SK-N-SH (cell line): Measurements from ENCODE around the genes NPW, ECI1, ABCA3 and NTN3.

DNA sequence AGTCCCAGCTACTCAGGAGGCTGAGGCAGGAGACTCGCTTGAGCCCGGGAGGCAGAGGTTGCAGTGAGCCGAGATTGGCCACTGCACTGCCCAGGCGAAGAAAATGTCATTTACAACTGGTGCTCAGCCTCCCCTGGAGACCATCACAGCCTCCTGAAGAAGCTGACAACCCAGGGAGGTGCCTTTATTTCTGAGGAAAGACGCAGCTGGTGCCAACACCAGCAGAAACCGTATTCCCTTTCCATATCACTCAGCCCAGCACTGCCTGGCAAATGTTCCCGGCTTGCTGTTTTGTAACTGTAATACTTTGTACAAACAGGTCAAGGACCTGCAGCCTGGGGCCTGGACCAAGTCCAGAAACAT lies 1.4 kb downstream of the HAGH start:
- RRBS, result no CpG with 5 or more reads among the region's 7 CpGs
CAGE:
- cytosol, long polyA plus RNA, result no peak
- long polyA plus RNA, result no peak
- nucleus, long polyA plus RNA, result no peak

- RRBS, result no CpG with 5 or more reads among the region's 11 CpGs
CAGE:
- cytosol, long polyA plus RNA, result no peak
- long polyA plus RNA, result no peak
- nucleus, long polyA plus RNA, result no peak
Measured at GRCh38 chr16:1839443-1840050, 12.5 kb downstream of the FAHD1 start.

DNA sequence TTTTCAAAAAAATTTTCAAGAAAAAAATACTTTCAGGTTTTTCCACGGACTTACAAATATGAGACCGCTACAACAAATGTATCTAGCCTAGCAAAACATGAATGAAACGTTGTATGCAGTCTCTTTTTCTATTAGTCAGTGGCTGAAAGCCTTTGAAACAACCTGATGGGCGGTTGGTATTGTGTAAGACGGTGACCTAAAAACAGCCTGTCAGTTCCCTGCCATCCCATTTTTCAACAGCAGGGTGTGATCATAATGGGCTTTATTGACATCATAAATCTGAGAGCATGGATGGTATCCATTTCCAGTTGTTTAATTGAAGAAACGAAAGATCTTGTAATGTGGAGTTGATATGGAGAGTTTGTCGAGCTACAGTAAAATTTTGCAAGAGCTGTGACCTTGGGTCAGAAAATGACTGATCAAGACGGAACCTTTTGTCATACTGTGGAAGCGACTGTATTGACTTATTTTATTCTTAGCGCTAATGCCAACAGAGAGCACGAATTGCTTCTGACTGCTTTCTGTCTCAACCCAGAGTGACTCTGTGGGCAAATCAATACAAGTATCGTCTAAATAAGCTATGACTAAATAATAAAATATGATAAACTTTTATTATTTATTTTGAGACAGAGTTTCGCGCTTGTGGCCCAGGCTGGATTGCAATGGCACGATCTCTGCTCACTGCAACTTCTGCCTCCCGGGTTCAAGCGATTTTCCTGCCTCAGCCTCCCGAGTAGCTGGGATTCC lies 12.3 kb upstream of the MEIOB start:
- RRBS, result no CpG with 5 or more reads among the region's 18 CpGs
CAGE:
- cytosol, long polyA plus RNA, result no peak
- long polyA plus RNA, result no peak
- nucleus, long polyA plus RNA, result no peak

DNA sequence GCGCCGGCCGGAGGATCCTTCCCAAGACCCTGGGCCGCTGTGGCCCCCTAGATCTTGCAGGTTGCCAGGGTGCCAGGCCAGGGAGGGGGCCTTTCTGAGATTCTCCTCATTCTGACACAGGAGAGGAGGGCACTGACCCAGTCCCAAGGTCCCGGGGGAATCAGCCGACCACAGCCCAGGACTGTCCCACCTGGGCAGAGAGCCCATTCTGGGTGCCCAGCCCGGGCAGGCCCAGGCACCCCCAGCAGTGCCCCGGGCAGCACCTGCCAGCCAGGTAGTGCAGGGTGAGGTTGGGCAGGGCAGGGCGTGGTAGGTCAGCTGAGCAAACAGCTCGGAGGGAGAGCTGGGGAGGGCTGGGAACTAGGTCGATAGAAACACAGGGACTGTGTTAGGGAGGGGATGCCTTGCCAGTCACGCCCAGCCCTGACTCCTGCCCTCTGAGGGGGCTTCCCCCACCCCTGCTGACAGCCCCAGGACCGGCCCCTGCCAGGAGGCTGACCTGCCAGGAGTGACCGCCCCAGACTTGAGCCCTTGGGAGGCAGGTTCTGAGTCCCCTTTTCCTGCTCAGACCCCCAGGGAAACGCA lies 4.9 kb downstream of the HS3ST6 start:
- RRBS, result 83% methylated on average over 5 of the region's 15 CpGs
CAGE:
- cytosol, long polyA plus RNA, result no peak
- long polyA plus RNA, result no peak
- nucleus, long polyA plus RNA, result no peak

DNA sequence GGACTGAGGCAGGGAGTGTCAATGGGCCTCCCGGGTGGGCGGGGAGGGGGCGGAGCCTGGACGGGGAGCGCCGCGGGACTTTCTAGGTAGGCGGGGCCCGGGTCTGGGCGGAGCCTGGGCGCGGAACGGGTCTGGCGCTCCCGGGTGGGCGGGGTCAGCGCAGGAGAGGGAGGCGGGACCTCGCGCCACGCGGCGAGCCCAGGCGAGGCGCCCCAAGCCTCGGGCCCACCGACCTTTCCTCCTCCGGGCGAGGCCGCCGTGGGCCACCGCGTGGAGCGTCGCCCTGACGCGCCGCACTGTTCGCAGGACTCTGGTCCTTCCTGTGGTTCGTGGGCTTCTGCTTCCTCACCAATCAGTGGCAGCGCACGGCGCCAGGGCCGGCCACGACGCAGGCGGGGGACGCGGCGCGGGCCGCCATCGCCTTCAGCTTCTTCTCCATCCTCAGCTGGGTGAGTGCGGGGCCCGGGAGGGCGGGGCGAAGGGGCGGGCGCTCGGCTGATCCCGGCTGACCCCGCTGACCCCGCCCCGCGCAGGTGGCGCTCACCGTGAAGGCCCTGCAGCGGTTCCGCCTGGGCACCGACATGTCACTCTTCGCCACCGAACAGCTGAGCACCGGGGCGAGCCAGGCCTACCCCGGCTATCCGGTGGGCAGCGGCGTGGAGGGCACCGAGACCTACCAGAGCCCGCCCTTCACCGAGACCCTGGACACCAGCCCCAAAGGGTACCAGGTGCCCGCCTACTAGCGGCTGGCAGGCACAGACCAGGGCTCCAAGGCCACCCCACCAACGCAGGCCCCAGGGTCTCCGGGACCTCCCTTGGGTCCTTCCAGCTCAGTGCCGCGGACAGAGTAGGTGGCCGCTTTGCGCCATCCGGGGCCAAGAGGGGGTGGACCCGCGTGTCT lies 2.8 kb downstream of the SYNGR3 start:
- RRBS, result 81% methylated on average over 38 of the region's 92 CpGs
CAGE:
- cytosol, long polyA plus RNA, result no peak
- long polyA plus RNA, result no peak
- nucleus, long polyA plus RNA, result no peak

GRCh38 chr16:1996824-1997811 lies 7.3 kb downstream of the SYNGR3 start:
- RRBS, result no CpG with 5 or more reads among the region's 10 CpGs
CAGE:
- cytosol, long polyA plus RNA, result no peak
- long polyA plus RNA, result no peak
- nucleus, long polyA plus RNA, result no peak

- RRBS, result 20% methylated on average over 35 of the region's 95 CpGs
CAGE:
- cytosol, long polyA plus RNA, result start-site peak on the plus strand at chr16:2019743-2019790, 27 and 54 reads in 2 replicates
- long polyA plus RNA, result no peak
- nucleus, long polyA plus RNA, result no peak
Measured at GRCh38 chr16:2019398-2020435, at the start of gene NPW. Gene NPW, plus strand, starts transcription at chr16:2019785.

GRCh38 chr16:2037364-2038430 lies 9.9 kb downstream of the NTHL1 start:
- RRBS, result no CpG with 5 or more reads among the region's 41 CpGs
CAGE:
- cytosol, long polyA plus RNA, result start-site peak on the minus strand at chr16:2038341-2038404, 11 and 25 reads in 2 replicates
- long polyA plus RNA, result no peak
- nucleus, long polyA plus RNA, result no peak

DNA sequence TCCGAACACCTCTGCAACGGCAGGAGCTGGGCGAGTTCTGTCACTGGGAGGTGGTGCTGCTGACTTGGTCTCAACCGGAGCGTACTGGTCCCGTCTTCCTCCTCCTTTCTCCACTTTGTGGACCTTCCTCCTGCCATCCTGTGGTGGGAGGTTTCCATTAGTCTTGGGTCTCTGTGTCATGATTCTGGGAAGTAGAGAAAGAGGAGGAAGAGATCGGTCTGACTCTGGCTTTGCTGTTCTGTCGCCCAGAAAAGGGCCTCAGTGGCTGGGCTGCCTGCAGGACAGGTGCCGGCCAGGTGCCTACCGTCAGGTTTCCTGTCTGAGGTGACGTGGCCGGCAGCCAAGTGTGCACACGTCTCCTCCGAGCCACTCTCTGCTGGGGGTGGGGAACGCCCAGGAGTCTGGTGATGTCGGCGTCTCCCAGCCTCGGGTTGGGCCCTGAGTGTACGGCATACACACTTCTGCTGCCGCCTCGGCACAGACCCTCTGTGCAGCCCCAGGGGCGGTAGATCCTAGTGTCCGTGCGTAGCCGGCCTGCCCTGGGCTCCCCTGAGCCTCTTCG lies 7.0 kb downstream of the TSC2 start:
- RRBS, result 95% methylated on average over 2 of the region's 26 CpGs
CAGE:
- cytosol, long polyA plus RNA, result no peak
- long polyA plus RNA, result no peak
- nucleus, long polyA plus RNA, result no peak

GRCh38 chr16:2091294-2091928 lies 43.6 kb downstream of the TSC2 start:
- RRBS, result 92% methylated on average over 28 of the region's 69 CpGs
CAGE:
- cytosol, long polyA plus RNA, result no peak
- long polyA plus RNA, result no peak
- nucleus, long polyA plus RNA, result no peak

- RRBS, result 46% methylated on average over 7 of the region's 18 CpGs
CAGE:
- cytosol, long polyA plus RNA, result no peak
- long polyA plus RNA, result no peak
- nucleus, long polyA plus RNA, result no peak
Measured at GRCh38 chr16:2147895-2148347, 504 bp upstream of the RAB26 start.

DNA sequence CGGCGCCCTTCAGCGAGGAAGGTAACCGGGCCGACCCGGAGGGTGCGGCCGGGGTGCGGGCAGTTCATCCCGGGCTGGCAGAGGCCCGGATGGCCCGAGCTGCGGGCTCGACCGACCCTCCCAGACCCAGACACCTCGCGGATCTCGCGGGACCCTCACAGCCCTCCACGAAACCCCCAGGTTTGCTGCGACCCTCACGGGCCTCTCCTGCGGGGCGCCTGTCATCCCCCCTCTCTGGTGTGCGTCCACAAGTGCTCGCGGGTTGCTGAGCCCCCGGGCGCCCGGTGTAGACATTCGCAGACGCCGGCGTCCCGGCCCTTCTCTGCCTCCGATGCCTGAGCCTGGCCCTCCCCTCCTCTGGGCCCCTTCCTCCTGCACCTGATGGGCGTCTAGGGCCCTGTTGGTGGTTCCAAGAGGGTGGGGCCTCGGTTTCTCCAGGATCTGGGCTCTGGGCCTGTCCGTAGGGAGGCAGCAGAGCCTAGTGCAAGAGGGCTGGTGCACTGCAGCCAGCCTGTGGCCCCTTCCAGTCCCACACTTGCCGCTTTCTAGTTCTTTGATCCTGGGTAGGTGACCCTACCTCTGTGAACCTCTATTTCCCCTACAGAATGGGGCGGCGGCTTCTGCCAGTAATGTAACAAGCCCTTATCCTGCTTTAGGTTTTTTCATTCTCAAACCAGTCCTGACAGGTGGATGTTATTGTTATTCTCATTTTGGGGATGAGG lies 520 bp downstream of the E4F1 start:
- RRBS, result 7% methylated on average over 1 of the region's 42 CpGs
CAGE:
- cytosol, long polyA plus RNA, result no peak
- long polyA plus RNA, result no peak
- nucleus, long polyA plus RNA, result no peak

DNA sequence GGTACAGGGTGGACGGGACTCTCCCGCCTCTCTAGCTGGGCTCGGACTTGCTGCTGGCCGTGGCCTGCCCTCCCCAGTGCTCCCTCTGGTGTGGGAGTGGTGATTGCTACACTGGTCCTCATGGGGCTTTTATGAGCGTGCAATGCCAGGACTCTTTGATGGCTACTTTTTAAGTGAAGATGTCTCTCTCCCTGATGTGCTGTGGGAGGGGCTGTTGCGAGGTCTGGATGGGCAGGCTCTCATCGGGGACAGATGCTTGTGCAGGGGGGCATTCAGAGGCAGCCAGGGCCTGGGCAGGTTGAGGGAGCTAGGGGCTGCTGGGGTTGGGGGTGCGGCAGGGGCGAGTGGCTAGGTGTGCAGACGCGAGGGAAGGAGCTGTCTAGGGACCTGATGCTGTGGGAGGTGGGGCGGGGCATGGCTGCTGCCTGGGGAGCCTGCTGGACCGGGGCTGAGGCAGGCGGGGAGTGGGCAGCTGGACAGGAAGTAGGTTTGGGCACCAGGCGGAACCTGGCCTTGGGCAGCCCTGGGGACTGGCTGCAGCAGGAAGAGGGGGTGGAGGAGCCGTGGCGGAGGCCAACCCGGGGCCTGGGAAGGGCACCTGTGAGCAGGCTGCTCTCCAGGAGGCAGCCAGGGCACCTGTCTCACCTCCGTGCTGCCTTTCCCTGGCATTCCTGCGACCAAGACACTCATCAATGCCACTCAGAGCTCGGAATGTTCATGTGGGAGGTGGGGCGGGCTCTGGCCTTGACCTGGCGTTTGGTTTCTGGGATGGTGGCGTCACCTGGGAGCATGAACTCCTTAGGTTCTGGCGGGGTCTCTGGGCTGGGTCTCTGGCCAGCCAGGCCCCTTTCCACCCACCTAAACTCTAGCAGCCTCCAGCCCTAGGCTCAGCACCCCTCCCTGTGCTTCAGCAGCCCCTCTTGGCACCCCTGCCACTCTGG lies 5.9 kb upstream of the DNASE1L2 start:
- RRBS, result no CpG with 5 or more reads among the region's 25 CpGs
CAGE:
- cytosol, long polyA plus RNA, result no peak
- long polyA plus RNA, result no peak
- nucleus, long polyA plus RNA, result no peak

DNA sequence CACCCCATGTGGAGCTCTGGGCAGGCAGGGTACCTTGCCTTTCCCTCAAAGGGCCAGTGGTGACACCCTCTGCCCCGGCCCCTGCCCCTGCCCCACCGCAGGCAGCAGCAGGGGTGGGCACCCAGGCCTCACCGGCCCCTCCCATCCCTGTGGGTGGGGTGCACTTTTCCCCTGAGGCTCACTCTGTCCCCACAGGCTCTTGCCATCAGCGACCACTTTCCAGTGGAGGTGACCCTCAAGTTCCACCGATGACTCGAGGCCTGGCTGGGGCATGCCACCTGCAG lies 1.9 kb downstream of the DNASE1L2 start:
- RRBS, result 90% methylated on average over 3 of the region's 6 CpGs
CAGE:
- cytosol, long polyA plus RNA, result no peak
- long polyA plus RNA, result no peak
- nucleus, long polyA plus RNA, result no peak

DNA sequence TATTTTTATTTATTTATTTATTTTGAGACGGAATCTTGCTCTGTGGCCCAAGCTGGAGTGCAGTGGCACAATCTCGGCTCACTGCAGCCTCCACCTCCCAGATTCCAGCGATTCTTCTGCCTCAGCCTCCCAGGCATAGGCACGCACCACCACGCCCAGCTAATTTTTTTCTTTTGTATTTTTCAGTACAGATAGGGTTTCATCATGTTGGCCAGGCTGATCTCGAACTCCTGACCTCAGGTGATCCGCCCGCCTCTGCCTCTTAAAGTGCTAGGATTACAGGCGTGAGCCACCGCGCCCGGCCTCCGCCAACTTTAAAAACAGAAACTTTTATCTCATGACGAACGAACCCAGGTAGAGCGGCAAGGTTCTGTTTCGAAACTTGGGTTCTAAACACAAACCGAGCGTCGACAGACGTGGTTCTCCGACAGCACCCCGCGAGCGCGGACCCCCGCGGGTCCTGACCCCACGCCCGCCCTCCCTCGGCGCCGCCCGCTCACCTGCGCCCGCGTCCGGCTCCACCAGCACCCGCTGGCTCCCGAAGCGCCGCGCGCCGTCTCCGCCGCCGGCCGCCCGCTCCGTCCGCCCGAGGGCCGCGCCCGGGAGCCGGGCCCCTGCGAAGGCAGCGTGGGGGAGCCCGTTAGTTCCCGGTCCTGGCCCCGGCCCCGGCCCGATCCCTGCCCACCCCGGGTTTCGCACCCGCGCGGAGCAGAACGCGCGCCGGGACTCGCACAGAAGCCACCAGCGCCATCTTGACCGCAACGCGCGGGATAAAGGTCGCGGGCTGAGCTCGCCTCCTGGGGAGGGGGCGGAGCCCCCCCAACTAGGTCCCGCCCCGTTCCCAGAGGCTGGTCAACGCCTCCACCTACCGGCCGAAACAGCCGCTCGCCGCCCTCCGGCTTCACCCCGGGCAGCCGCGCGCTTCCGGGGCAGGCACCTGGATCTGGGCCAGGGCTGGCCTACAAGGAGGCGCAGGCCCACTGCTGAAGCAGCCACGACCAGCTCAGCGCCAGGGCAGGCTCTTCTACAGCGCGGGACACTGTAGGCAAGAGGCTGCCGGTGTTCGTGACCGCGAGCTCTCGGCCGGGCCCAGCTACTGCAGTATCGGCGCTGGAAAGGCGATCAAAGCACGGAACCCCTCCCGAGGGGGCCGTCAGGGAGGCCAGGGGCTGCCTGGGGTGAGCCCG lies at the start of gene ECI1:
ECI1 (minus strand) TSS at position 772 of the 1,187 bp plus-strand sequence.
- RRBS, result 3% methylated on average over 21 of the region's 115 CpGs
CAGE:
- cytosol, long polyA plus RNA, result no peak
- long polyA plus RNA, result no peak
- nucleus, long polyA plus RNA, result no peak

- RRBS, result no CpG with 5 or more reads among the region's 18 CpGs
CAGE:
- cytosol, long polyA plus RNA, result no peak
- long polyA plus RNA, result no peak
- nucleus, long polyA plus RNA, result no peak
Measured at GRCh38 chr16:2331360-2332112, 9.0 kb downstream of the ABCA3 start.

- RRBS, result no CpG with 5 or more reads among the region's 8 CpGs
CAGE:
- cytosol, long polyA plus RNA, result no peak
- long polyA plus RNA, result no peak
- nucleus, long polyA plus RNA, result no peak
Measured at GRCh38 chr16:2337908-2338323, 2.6 kb downstream of the ABCA3 start.

DNA sequence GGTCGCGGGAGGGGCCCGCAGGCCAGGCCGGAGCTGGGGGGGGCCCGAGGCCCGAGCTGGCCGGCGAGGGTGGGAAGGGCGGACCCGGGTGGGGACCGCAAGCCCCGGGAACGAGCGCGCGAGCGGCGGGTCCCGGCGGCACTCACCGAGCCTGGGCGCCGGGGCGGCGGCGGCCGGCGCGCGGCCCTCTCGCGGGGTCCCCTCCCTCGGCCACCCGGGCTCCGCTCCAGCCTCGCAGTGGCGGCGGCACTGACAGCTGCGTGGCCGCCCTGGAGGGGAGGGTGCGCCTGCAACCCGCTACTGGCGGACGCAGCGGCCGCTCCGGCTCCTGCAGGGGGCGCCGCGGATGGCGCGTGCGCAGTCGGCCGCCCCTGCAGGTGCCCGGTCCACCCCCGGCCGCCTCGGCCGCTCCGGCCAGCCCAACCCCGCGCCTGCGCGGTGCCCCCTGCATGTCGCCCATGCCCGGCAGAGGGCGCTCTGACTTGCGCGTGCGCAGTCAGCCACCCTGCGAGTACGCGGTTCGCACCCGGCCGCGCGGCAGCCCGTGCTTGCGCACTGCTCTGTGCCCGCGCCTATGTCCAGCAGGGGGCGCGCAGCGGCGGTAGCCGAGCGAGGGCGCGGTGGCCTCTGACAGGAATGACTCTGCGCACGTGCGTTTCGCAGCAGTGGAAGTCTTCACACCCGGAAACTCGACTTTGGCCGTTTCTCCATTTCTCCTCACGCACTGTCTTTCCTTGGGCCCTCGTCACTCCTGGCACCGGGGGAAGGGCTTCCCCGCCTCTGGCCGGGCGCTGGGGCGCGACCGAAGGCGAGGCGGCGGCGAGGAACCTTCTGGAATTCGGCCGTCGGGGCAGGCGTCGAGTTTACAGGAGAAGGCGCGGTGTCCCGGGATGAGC lies at the start of gene ABCA3:
ABCA3 (minus strand) TSS at position 302 of the 896 bp plus-strand sequence.
- RRBS, result 14% methylated on average over 65 of the region's 119 CpGs
CAGE:
- cytosol, long polyA plus RNA, result no peak
- long polyA plus RNA, result no peak
- nucleus, long polyA plus RNA, result no peak

- RRBS, result no CpG with 5 or more reads among the region's 20 CpGs
CAGE:
- cytosol, long polyA plus RNA, result no peak
- long polyA plus RNA, result no peak
- nucleus, long polyA plus RNA, result no peak
Measured at GRCh38 chr16:2468846-2469985, 1.9 kb upstream of the NTN3 start.

DNA sequence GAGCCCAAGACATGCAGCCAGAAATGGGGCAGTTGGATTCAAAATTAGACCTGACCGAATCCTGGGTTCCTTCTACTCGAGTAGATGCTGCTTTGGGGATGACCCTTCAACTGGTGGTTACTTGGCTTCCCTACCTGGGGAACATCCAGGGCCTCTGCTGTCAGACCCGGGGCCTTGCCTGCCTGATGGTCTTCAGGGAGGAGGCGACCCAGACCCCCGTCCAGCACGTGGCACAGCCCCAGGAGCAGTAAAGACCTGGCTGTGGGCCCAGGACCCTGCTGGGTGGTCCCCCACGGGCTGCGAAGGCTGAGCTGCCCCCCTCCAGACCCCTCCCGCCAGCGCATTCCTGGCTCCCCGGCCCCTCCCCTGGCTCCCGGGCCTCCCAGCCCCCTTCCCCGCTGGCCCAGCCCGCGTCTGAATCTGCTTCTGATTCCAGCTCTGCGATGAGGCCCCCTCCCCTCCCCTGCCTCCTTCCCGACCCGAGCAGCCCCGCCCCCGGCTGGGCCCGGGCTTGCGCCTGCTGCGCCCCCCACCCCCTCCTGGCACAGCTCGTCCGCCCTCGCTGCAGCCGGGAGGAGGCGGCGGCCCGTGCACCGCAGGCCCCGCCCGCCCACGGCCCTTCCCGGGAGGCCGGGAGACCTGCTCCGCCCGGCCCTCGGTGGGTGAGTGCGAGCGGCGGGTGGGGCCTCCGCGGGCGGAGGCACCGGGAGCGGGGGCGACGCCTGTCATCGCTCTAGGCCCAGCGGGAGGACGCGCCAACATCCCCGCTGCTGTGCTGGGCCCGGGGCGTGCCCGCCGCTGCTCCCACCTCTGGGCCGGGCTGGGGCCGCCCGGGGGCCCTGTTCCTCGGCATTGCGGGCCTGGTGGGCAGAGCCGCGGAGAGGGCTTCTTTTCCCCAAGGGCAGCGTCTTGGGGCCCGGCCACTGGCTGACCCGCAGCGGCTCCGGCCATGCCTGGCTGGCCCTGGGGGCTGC lies at the start of gene NTN3:
NTN3 (plus strand) TSS at position 545 of the 974 bp plus-strand sequence.
- RRBS, result 7% methylated on average over 38 of the region's 70 CpGs
CAGE:
- cytosol, long polyA plus RNA, result no peak
- long polyA plus RNA, result no peak
- nucleus, long polyA plus RNA, result no peak